Cardiac atrium fibroblast (primary cell): ENCODE measurements around a stretch of chr14.

DNA sequence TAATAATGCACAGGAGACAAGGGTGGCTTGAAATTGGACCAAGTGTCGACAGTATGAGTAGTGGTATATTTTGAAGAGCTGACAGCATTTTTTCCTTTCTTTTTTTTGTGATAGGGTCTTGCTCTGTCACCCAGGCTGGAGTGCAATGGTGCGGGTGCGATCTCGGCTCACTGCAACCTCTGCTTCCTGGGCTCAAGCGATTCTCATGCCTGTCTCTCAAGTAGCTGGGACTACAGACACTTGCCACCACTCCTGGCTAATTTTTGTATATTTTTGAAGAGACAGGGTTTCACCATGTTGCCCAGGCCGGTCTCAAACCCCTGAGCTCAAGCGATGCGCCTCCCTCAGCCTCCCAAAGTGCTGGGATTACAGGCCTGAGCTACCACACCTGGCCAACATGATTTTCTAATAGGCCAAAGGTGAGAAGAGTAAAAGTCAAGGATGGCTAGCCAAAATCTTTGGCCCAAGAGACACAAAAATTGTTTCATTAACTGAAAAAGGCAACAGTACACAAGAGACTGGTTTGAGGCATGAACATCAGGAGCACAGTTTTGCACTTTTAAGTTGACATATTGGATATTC is 12.6 kb downstream of the HNRNPC start:
- RAMPAGE, long total RNA = no peak

GRCh38 chr14:21385125-21385633 is 1.4 kb upstream of the SUPT16H start:
- RAMPAGE, long total RNA = no peak

DNA sequence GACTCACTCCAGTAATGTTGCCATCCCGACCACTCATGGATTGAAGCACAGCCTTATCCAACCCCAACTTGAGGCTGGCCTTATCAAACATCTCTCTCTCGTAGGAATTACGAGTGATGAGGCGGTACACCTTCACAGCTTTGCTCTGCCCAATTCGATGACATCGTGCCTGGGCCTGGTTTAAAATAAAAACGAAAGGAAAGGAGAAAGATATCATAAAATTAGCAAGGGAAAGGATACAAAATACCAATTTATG is 18.4 kb upstream of the SUPT16H start:
- RAMPAGE, long total RNA = no peak

DNA sequence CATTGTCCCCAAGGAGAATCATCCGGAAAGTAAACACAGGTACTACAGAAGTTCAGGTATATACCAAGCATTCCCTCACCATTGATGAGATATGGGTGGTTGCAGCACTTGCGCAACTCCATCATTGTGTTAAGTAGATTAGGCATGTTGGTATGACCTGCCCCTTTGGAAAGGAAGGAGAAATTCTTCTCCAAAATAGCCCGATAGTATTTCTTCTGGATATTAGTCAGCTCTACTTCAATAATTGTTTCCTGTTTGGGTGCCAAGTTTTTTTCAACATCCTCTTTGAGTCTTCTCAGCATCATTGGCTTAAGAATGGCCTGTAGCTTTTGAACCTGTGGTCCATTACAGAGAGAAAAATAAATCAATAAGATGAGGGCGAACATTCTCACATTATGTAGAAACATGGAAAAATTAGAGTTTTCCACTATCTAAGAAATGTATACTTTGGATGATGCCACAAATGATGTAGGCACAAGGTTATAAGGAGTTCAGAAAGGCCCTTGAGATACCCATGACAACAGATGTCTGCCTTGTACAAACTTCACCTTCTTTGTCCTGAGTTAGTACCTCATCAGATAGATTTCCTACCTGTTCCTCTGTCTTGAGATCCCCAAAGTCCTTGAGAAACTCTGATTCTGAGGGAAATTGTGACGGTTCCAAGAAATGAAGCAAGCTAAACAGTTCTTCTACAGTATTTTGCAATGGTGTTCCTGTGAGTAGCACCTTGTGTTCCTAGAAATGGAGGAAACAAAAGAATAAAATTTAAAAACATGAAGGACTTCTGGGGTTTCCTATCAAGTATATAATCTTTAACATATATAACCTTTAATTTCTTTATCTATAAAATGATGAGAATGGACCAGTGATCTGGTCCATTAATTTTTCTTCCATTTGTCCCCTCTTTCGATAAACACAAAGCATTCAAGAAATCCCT is 21.6 kb upstream of the SUPT16H start:
- RAMPAGE, long total RNA = no peak

DNA sequence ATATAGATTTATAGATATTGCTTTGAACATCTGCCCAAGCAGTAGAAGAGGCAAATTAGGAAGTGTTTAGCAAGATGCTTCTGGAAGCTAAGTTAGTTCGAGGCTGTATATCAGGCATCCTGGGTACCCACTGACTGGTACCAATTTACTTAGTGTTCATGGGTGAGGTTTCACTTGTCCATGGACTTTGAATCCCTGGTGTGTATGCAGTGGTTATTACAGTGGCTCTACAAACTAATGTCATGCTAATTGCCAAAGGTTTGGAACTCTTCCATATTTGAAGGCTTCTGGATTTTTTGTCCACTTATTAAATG is 315 bp upstream of the OR4E2 start:
- RAMPAGE, long total RNA = no peak

GRCh38 chr14:21723968-21724643 is 50.5 kb upstream of the OR4E1 start:
- RAMPAGE, long total RNA = no peak

DNA sequence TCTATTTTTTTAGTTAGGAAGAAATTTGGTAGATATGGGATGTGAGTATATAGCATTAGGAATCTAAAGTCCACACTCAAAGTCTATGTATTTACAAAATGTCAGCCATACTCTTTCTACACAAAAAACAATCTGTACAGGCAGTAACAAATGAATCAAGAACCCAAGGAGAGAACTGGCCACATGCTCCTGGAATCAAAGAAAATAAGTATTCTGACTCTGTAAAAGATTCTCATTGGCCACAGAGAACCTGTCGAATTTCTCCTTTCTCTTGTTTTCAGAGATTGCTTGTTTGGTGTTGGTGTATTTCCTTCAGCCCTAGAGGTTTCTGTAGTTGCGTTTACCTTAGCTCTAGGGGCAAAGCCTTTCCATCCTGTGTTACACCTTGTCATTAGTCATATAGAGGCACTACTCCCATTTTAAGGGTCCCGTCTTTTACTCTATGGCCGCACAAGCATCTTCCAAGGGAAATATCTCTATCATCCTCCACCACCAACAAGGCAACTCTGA is 177.9 kb upstream of the OR4E1 start:
- RAMPAGE, long total RNA = no peak

GRCh38 chr14:21894773-21895176 is 221.2 kb upstream of the OR4E1 start:
- RAMPAGE, long total RNA = no peak

- RAMPAGE, long total RNA = no peak
These were observed 240.2 kb upstream of the OR4E1 start for GRCh38 chr14:21913772-21914238.

DNA sequence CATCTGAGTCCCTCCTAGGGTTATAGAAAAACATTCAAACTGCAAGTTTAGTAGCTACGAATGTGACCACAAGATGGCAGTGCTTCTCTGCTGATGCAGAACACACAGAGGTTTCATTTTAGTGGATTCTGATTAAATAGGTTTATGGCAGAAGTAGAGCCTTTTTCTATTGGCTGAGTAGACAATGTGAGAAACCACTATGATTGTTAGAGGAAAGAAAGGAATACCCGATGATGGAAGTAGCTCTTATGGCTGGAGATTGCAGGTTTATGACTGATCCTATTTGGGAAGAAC is 244.3 kb upstream of the OR4E1 start:
- RAMPAGE, long total RNA = no peak

DNA sequence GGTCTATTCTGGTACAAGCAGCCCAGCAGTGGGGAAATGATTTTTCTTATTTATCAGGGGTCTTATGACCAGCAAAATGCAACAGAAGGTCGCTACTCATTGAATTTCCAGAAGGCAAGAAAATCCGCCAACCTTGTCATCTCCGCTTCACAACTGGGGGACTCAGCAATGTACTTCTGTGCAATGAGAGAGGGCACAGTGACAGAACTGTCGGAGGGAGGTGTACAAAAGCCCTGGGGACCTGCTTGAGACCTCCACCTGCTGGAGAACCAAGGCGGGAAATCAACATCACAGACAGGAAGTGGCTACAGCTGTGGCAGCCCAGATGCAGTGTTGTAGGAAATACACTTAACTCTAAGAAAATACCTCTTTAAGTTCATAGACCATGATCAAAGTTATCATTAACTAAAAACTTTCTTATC is 250.9 kb upstream of the OR4E1 start:
- RAMPAGE, long total RNA = no peak

- RAMPAGE, long total RNA = no peak
These were observed 366.8 kb upstream of the OR4E1 start for GRCh38 chr14:22040376-22040764.

DNA sequence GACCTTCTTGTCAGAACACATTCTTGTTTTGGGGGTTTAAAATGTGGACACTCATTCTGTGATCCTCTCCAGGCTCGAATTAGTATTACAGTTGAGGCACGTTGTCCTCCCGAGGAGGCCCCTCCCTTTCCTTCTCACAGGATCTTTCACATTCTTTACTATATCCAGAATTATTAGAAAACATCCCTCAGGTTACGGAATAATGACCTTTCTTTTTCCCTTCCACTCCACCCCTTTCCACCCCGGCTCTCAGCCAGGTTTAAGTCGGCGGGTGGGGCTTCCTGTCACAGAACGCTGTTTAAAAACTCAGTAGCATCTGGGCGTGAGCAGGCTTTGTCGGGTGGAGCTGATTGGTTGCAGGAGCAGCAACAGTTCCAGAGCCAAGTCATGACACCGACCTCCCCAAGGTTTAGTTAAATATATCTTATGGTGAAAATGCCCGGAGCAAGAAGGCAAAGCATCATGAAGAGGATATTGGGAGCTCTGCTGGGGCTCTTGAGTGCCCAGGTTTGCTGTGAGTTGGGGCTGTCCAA is 396.7 kb upstream of the OR4E1 start:
- RAMPAGE, long total RNA = no peak

DNA sequence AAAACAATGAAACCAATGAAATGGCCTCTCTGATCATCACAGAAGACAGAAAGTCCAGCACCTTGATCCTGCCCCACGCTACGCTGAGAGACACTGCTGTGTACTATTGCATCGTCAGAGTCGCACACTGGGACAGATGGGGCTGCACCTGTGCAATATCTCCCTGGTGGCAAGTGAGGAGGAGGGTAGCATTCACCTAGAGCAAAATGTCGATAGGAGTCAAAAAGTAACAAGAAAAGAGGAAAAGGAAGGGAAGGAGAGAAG is 450.5 kb upstream of the OR4E1 start:
- RAMPAGE, long total RNA = no peak

DNA sequence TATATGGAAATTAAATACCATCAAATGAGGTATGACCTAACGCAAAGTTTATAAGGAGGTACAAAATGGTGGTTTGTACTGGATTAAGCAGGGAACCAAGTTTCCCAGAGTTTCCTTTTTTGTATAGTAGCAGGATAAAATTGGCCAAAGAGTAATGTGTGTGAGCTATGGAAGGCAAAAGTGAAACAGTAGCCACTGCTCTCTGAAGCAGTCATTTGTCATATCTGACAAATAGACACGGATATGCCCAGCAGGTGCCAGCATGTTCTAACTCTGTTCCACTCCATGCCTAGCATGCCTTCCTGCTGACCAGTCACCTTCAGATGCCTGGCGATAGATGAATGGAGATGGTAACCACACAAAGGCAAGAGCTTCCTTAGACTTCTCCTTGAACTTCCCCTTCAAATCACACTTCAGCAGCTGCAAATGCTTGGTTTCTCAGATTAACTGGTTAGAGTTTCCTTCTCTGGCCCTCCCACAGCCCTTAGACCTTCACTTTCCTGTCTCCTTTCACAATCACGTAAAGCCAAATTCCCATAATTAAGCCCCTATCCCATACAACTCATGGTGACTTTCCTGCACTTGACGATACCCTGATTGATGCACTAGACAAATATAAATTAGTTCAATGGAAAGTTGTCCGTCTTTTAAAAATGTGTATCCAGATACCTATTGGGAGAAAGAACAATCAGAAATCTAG is 429.9 kb downstream of the DAD1 start:
- RAMPAGE, long total RNA = no peak

- RAMPAGE, long total RNA = no peak
These were observed 104.7 kb downstream of the DAD1 start for GRCh38 chr14:22483947-22485039.

DNA sequence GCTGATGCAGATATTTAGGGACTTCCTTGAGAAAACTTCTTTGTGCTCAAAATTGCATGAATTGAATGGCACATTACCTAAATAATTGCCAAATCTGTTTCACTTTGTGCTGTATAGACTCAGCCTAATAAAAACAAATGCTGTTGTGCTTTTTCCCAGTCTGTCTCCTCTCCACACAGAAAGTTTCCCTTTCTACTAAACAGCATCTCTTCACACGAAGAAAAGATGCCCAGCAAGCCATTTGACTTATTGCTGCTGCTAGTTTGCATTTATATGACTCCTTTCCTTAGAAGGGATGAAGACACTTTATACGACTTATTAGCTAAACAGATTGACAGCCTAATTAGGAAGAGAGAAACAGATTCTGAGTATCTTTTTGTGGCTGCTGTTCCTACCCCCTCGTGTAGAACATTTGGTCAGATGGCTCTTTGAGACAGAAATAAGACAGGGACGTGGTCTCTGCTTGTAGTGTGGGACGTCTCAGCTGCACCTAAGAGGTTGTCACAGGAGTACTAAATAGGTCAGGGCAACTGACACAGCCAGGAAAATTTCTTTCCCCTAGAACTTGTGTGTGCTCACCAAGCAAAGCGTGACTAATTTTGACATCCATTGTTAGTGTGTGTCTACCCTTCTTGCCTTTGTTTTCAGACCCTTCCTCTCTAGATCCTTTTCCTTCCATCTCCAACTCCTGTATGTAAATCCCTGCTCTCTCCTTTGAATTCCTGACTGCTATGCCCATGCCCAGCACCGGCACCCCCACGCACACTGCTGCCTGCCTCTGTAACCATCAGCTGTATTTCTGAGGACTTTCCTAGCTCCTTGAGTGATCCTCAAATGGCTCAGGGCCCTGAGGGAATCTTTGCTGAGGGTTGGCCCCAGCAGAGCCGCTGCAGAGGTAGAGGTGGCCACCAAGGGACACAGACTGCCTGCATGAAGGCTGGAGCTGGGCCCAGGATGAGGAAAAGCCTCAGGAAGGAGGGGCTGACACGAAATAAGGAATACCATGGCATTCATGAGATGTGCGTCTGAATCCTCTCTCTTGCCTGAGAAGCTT is 83.2 kb downstream of the DAD1 start:
- RAMPAGE, long total RNA = no peak

- RAMPAGE, long total RNA = no peak
These were observed 82.5 kb downstream of the DAD1 start for GRCh38 chr14:22506568-22506875.

GRCh38 chr14:22566138-22566301 is 23.0 kb downstream of the DAD1 start:
- RAMPAGE, long total RNA = no peak

DNA sequence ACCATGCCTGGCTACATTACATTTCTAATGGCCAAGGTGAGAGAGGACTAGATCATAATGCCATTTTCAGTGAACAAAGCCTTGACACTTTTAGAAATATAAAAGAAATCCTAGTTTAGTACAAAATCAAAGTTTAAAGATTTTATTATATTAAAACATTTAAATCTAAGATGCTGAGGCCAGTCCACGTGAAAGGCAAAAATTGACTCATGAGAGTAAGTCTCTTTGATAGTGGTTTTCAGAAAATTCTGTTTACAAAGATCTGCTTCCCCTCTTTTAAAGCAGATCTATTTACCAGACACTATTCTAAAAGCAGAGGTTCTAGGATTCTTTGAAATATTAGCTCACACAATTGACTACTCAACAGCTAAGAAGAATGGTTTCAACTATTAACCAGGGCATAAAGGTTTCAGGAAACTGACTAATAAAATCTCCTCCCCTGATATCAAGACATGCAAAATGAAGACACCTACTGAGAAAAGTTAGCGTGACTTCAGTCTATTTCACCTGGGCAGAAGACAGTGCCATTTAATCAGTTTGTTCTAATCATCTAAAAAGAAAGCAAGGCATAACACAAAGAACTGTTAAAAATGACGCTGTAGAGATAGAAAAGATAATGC is 22.3 kb downstream of the DAD1 start:
- RAMPAGE, long total RNA = no peak